Mesenchymal stem cell of adipose (primary cell): Measurements from ENCODE around the genes PACSIN1 and BLTP3A.

DNA sequence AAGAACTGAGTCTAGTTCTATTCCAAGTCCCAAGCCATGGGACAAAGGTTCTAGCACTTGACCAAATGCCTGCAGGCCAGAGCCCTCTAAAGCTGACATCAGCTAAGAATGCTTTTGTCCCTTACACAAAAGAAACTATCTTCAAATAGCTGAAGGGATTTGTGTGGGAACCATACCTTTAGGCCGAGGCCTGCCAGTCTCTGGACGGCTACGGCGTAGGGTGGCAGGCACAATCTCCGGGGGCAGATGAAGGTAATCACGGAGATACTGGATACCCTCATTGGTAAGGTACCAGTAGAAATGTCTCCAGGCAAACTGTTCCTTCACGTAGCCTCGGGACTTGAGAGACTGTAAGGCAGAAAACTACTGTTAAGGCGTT lies 1.4 kb downstream of the RPS10 start:
- CAGE, long polyA plus RNA, result no peak

- CAGE, long polyA plus RNA, result no peak
These were observed 7.8 kb upstream of the PACSIN1 start for GRCh38 chr6:34457920-34458627.

DNA sequence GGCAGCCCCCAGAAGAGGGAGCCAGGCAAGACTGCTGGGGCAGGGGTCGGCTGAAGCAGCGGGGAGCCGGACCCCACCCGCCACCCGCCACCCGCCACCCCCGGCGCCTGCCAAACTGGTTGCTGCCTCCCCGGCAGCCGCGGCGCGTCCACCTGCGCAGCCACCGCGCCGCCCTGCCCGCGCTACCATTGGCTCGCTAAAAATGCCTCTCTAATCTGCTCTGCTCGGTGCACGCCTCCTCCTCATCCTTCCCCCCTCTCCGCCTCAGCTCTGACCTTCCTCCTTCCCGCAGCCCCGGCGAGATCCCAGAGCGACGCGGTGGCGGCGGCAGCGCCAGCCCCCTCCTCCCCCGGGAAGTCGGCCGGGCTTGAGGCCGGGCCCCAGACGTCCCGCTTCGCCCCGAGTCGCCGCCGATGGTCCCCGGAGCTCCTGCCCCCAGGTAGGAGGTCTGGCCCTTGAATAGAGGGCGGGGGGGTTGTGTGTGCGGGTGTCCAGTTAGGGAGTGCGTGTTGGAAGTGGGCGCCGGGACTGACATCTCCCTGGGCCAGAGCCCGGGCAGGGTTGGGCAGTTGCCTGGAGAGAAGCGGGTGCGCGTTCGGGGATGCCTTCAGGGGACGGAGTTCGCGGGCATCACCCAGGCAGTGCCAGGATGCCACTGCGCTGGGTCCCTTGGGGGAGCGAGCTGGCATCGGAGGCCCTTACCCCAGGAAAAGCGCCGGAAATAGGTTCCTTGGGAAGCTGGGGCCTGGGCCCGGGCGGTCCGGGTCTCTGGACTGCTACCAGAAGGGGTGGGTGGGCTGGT lies at the start of gene PACSIN1:
PACSIN1 (plus strand) TSS at position 245 of the 802 bp plus-strand sequence.
- CAGE, long polyA plus RNA, result no peak

GRCh38 chr6:34756409-34756840 lies 880 bp upstream of the SNRPC start:
- CAGE, long polyA plus RNA, result no peak

DNA sequence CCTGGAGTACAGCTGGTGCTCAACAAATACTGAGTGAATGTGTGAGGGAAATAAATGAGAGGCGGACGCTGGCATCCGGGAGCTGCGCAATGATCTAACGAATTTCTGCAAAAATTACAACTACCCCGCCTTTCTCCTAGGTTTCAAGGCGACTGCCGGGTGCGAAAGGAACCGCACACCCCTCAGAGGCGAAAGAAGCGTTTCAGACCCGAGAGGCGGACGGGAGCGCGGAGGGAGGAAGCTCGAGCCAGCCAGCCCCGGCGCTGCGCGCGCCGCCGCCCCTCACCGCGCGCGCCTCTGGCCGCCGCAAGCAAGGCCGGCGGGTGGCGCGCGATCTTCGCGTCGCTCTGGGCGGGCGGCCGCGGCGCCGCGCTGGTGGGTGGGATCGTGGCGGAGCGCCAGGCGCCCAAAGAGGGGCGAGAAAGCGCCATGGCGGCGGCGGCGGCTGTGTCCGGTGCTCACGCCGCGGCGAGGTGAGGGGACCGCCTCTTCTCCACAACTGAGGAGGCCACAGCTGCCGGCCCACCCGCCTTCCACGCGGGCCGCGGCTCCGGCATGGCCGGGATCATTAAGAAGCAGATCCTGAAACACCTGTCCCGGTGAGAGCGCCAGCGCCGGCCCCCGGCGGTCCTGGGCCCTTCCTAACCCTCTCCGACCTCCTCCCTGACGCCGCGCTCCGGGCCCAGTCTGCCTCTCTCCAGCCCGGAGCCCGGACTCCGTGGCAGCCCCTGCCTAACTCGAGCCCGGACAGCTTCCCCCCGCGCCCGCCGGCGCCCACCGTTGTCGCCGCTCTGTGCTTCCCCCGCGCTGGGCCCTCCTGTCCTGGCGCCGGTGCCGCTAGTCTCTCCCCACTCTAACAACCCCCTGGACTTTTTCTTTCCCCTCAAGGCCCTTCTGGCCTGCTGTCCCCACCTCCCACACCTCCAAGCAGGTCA lies at the start of gene BLTP3A:
BLTP3A (plus strand) TSS at position 388 of the 935 bp plus-strand sequence.
- CAGE, long polyA plus RNA, result no peak

DNA sequence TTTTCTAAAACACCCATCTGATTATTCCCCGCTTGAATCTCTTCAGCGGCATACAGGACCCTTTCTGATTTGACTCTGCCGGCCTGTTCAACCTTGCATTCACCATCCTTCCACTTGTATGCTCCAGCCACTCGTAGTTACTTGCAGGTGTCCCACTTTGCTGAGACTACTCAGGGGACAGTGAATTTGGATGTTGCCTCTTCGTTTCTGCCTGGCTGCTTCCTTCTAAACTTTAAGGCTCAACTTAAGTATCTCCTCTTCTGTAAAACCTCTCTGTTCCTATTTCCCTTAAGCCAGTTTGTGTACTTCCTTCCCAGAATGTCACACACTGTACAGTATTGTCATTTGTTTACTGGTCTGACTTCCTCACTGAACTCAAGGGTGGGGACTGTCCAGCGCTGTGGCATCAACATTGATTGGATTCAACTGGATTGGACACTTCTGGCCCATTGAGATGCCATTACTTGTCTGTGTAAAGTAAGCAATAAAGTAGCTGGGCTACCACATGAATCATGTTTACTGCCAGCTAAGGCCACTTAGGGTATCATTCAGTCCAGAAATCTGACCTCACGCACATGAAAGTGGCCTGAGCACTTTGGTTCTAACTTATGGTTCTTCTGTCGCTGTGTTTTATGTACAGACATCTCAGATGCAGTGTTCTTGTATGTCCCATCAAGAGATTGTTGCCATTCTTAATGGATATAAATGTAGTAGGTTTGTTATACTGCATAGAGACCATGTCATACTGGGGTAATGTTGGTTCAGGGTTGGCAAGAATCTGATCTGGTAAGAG lies 69.7 kb downstream of the ANKS1A start:
- CAGE, long polyA plus RNA, result no peak

DNA sequence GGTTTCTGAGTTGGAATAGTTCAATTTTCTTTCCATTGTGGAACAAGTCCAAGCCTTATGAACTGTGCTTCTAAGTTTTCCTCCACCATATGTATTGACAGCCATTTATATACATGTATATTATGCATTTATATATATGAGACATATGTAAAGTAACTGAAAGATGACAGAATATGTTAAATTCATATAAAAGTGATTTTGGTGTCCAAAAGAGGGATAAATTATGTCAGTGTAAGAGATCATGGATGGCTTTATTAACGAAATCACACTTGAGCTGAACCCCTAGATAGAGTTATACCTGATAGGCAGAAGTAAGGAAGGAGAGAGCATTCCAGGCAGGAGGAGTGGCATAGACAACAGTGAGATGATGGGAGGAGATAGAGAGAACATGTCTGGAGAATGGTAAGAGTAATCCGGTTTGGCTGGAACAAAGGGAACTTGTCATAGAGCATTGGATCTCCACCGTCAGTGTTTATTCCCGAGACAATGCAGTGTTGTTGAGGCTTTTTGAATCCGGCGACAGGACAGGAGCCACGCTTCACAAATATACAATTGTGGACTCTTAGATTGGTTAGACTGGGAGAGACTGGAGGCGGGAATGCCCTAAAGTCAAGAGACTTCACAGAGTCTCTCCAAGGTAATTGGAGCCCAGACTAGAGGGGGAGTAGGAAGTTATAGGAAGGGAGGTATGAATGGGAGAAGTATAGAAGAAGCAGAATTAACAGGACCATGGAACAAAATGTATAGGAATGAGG lies 119.7 kb downstream of the ANKS1A start:
- CAGE, long polyA plus RNA, result no peak

DNA sequence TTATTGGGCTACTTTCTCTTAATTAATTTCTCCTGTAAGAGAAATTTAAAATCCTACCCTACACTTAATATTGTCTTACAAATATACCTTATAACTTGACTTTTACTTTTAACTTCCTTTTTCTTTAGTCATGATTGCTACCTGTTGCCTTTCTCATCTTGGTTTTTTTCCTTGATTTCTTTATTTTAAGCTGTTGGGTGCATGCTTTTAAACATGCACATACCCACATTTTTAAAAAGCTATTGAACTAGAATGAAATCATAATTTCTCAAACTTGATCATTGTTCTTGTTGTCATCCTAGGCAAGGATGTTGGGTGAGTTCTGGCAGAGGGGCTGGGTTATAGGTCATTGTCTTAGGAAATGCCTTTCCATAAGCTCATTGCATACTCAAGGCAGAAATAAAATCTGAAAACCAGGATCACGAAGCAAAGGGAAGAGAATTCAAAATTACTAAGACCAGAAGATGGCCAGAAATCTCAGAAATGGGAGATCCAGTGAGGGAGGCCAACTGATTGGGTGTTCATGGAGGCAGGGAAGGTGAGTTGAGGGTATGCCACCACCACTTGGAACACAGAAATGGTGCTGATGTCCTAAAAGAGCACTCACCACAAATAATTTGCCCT lies 114.3 kb downstream of the TCP11 start:
- CAGE, long polyA plus RNA, result no peak

DNA sequence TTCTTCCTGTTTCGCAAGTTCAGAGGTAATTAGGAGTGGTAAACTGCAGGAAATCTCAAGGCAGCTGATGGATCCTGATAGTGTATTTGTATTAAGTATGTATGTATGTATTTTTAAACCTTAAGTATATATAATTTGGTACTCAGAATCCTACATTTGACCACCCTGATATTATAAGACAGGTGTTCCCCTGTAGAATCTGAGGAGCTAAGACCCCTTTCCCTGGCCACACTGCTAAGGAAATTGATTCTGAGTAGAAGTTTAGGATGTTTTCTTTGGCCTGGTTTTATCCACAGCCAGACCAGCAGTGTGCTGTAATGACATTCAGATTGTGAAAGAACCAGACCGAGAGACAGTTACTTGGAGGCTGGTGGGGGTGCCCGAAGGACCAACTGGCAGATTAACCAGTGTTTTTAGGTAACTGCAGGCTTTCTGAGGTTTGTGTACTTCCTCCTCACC lies 94.0 kb downstream of the TCP11 start:
- CAGE, long polyA plus RNA, result no peak

- CAGE, long polyA plus RNA, result no peak
These were observed 77.0 kb downstream of the TCP11 start for GRCh38 chr6:35064146-35064480.

DNA sequence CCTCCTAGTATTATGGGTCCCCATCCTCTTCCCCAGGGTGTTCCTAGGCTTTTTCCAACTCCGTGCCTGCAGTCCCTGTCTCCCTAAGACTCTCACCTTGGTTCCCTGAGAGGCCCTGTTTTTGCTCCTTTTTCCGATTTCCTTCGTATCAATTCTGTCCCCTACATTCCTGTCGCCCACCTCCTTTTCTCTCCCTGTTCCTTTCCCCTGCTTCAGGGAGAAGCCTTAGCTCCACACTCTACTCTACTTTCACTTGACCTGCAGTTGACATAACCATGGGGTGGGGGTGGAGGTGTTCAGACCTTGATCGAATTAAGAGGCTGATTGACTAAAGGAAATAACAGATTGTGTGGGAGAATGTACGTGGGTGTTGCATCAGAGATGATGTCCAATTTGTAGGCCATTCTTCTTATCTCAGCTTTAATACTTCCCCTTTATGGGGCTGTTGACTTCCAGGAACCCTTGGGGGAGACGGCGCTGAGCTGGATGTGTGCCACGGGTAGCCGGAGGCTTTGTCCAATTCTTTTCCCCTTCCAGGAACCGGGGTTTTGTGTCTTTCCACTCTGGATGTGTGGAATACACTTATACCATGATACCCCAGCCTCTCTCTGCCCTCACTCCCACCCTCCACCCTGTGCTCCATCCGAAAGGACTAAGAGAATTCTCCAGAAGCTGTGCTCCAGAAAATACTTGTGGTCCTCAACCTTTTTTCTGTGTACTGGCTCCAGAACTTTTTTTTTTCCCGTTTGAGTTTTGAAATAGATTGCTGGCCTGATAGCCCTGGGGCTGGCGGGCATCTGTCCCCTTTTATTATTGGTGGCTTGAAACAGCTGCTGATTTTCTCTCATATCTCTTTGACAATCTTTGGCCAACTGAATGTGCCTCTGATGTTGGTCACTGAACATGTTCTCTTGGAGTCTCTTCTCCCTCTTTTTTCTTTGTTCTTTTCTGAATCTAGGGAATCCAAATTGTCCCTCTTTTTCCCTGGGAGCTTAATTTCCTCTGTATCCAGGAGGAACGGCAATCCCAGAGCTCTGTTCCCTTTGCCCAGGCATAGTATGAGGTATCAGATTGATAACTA lies 1.2 kb downstream of the PPARD start:
- CAGE, long polyA plus RNA, result no peak

GRCh38 chr6:35358451-35358747 lies 16.0 kb downstream of the PPARD start:
- CAGE, long polyA plus RNA, result no peak

DNA sequence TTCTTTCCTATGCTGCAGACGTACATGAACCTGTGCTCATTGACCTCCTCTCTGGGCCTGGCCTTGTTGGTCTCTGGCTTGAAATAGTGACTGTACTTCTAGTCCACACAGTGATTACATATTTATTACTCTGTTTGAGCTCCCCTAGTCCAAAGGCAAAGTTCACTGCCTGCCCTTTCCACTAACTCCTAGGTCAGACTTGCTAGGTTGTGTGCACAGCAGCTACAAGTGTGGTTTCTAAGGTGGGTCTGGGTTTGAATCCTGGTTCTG lies 29.3 kb downstream of the PPARD start:
- CAGE, long polyA plus RNA, result no peak

DNA sequence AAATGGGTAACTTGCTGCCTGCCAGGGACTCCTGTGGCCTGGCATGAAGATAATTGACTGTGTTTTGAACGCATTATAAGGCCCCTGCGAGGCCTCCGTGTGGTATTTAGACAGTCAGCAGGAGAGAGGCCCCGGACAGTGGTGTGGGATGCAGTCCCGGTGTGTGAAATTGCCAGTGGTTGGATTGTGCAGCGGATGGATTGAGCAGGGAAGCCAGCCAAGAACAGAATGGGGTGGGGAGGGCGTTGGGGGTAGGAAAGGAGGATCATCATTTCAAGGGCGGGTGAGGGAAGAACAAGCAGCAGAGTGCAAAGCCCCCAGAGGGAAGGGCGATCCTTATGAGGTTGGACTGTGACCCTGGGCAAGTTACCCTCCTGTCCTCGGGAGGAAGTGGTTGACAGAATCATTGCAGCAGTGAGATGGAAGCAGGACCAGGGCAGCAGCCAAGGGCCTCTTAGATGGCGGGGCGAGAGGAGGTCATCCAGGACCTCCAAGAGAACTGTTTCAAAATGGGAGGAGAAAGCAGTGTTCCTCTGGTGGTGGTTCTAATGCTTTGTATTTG lies 43.4 kb downstream of the PPARD start:
- CAGE, long polyA plus RNA, result no peak

DNA sequence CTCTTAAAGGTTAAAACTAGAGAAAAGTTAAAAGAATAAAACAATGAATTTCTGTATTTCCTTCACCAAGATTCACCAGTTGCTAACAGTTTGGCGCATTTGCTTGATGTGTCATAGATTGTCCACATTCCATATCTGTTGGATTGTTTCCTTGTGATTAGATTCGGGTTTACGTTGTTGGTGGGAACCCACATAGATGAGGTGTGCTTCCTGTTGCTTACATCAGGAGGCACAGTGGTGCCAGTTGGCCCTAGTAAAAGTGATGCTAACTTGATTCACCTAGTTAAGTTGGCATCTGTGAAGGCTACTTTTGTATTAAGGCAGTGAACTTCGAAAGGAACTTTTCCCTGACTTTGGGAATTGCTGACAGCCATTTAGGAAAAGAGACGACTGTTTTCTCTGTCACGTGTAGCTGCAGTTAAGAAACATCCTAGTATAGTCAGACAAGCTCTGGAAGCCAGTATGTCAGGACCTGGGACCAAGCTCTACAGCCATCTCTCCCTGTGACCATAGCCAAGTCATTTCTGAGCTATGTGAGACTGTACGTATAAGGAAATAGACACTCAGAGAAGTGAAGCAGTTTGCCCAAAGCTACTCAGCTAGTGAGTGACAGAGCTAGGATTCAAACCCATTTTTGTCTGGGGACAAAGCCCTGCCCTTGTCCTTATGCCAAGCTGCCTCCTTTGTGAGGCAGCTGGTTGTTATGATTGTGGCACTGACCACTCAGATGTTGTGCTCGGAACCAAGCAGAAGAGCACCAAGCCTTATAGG lies 49.1 kb downstream of the PPARD start:
- CAGE, long polyA plus RNA, result no peak

GRCh38 chr6:35469393-35470246 lies 1.4 kb downstream of the RPL10A start:
- CAGE, long polyA plus RNA, result no peak

DNA sequence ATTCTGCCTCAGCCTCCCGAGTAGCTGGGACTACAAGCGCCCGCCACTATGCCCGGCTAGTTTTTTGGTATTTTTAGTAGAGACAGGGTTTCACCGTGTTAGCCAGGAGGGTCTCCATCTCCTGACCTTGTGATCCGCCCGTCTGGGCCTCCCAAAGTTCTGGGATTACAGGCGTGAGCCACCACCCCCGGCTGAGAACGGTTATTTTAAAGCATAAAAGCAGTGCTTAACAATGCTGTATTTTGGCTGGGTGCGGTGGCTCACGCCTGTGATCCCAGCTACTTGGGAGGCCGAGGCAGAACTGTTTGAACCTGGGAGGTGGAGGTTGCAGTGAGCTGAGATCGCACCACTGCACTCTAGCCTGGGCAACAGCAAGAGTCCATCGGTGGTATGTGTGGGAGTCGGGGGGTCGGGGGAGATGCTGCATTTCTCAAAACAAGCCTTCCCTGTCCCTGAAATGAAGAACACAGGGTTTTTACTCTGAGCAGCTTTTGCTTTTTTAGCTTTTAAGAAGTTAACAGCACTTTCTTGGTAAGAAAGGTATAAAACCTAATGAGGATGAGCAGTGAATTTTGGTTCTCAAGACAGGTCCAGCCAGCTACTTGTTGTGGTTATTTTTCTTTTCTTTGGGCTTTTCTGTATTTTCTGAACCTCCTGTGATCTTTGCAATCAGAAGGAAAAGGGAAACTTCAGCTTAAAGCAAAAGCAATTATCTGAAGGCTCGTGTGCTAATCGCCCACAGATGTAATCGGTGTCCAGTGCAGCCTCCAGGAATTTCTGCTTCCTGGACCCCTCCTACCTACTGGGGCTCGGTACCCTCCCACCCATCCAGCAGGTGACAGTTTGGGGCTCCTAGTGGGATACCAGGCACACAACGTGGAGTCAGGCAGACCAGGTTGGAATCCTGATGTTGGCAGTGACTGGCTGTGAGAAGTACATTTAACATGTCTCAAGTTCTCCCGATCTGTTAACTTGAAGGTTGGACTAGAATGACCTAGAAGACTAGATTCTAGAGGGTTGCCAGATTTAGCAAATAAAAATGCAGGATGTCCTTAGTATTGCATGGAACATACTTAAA lies 3.7 kb downstream of the RPL10A start:
- CAGE, long polyA plus RNA, result no peak

DNA sequence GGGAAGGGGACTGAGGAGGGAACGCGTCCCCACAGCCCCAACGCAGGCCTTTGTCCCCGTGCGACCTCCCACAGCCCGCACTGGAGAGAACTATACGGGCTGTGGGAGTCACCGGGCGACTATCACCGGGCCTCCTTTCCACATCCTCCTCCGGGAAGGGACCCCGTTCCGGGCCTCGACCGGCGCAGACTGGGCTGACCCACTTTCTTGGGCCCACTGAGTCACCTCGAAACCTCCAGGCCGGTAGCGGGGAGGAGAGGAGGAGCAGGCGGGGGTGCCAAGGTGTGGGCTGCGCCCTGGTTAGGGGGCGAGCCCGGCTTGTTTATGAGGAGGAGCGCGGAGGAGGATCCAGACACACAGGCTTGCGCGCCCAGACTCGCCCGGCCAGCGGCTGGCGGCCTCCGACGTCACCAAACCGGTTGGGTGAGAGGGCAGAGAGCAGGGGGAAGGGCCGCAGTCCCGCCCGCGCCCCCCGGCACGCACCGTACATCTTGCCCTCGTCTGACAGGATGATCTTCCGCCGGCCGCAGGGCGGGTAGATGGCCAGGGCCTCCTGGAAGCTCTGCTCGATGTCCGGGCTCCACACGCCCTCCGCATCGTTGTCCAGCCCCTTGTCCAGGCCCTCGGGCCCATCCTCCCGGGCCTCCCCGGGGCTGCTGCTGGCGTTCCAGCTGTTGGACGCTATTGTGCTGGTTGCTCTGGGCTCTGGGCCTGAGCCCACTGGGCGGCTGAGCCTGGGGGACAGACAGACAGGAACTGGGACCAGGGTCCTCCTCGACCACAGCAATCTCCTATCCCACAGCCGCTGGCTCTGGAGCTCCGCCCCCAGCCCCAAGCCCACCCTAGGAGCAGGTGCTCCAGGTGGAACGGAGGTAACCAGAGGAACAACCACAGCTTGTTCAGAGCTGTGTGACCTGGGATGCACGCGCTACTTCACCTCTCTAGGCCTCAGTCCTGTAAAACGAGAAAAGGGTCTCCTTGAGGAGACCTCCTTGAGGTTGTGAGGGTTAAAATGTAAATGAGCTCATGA lies 10.6 kb downstream of the TEAD3 start:
- CAGE, long polyA plus RNA, result no peak

DNA sequence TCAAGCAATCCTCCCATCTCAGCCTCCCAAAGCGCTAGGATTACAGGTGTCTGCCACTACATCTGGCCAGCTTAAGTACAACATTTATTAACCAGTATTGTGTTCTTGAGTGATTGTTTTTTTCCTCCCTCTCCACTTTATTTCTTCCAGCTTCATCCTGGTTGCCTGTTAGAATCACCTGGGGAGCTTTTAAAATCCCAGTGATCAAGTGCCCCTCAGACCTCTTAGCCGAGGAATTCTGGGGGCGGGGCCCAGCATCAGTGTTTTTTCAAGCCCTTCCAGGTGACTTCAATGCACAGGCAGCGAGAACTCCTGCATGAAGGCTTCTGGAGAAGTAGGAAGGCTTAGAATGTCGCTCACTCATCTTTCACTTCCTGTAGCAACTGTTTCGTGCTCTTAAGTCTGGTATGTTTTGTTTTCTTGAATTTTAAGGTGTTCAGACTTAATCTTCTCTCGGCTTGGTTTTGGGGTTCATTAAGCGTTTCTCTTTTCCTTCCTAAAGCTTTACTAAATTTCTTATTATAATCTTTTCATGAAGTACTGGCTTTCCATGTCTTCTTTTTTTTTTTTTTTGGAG lies 30.7 kb upstream of the TULP1 start:
- CAGE, long polyA plus RNA, result no peak

DNA sequence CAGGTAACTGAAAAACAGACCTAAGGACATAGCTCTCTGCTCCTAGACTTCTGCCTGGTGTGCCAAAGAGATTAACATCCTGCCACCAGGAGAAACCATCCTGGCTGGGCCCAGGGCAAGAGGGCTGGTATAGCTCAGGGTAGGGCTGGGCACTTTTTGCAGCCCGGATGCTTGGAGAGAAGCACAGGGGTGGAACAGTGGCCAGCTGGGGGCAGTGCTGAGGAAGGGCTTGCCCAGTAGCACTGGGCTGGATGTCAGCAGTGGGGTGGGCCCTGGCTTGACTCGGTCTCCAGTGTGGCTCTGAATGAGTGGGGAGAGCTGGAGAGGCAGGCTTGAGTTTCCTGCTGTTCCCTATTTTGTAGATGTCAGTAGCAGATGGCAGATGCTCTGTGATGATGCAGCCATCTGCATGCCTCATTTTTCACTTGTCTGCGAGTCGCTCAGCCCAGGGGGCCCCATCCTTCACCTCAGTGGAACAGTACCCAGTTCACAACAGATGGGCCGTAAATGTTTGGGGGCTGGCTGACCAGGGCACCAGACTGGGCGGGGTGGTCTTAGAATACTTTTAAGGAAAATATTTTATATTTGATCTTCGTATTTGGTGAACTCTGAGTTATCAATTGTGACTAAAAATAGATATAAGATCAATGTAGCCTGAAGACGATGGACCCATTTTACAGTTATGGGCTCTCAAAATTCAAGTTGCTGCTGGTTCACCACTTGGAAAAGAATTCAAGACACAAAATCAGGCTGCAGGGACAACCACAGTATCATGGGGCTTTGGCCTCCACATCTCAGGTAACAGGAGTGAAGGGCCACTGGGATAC lies 56.5 kb upstream of the TULP1 start:
- CAGE, long polyA plus RNA, result no peak